Non-pigmented ciliary epithelial cell (primary cell): ENCODE measurements around a stretch of chr10.

GRCh38 chr10:75464630-75465593 lies 33.5 kb downstream of the LRMDA start:
- RRBS: no CpG with 5 or more reads among the region's 11 CpGs

- RRBS: no CpG with 5 or more reads among the region's 11 CpGs
Measured at GRCh38 chr10:75498093-75498653, 66.7 kb downstream of the LRMDA start.

DNA sequence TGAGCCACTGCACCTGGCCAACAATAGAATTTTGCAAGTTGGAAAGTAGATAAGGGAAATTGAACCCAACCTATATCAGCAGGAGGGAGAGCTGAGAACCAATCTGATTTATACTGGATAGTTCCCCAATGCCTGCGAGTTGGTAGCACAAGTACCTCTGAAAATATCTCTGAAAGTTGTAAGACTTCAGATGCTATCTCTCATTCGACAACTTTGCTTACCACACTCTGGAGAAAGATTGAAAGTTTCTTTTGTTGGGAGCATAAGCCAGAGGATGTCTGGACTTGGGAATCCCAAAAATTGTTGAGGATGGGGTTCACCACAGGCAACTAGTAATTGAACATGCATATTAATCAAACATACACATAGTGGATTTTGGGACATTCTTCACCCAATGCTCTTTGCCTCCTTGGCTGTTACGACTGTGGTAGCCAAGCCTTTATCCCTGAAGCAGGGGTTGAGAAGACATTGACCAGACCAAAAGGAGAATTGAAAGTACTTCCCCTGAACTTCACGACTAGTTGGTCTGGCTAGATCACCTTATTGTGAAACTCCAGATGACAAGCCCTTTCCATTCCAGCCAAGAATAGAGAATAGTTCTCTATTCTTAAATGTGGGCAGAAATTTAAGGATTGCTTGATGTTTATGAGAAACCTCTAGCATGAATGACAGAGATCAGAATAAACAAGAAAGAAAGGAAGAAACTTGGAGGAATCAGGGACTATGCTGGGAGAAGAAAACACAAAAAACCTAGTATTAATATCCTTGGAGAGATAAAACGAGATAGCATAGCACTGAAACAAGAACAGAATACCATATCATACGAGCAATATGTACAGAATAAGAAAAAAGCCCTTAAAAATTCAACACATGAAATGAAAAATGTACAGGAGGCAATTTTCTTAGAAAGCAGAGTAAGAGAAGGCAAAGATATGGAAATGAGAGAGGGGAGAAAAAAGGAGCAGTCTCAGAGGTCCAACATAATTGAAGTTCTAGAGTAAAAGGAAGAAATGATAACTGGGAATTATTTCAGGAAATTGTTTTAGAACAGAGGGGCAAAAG lies 97.0 kb downstream of the LRMDA start:
- RRBS: no CpG with 5 or more reads among the region's 6 CpGs

- RRBS: no CpG with 5 or more reads among the region's 12 CpGs
Measured at GRCh38 chr10:75576852-75578056, 145.8 kb downstream of the LRMDA start.

DNA sequence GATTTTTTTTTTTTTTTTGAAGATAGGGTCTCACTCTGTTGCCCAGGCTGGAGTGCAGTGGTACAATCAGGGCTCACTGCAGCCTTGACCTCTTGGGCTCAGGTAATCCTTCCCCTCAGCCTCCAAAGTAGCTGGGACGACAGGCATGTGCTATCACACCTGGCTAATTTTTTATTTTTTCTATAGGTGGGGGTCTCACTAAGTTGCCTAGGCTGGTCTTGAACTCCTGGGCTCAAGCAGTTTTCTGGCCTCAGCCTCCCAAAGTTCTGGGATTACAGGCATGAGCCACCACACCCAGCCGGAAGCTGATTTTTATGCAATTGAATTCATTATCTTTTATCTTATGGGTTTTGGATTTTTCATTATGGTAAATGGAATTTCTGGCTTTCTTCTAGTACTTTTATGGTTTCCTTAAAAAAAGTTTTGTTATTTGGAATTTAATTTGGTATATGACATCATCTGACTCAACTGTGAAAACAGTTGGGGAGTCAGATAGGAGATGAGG lies 158.6 kb downstream of the LRMDA start:
- RRBS: no CpG with 5 or more reads among the region's 2 CpGs

DNA sequence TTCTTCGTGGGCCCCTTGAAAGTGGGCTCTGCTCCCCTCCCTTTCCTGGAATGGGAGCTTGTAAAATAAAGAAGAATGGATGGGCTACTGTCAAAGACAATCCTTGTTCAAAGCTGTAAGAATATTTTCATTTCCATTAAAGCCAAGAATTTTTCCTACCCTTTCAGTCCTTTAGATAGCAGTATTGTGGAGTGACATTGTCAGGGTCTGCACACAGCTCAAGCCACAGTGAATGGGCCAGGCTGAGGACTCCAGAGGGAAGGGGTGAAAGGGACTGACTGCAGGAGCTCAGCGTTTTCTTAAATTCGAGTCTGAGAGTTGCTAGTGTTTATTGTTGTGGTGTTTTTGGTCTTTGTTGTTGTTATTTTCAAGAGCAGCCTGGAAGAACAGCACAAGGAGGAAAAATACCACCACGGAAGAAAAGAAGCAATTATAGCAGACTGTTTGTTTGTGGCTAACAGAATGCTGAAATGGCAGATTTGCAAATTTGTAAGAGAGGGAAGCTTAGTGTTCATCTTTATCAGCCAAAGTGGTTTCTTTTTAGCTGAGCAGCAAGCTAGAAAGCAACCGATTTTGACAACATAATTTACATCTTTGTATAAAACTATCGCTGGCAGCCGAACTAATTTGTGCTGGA lies 192.0 kb downstream of the LRMDA start:
- RRBS: no CpG with 5 or more reads among the region's 7 CpGs

GRCh38 chr10:75654571-75654983 lies 223.2 kb downstream of the LRMDA start:
- RRBS: no CpG with 5 or more reads among the region's 2 CpGs

- RRBS: no CpG with 5 or more reads among the region's 4 CpGs
Measured at GRCh38 chr10:76116744-76117270, 685.4 kb downstream of the LRMDA start.

- RRBS: no CpG with 5 or more reads among the region's 24 CpGs
Measured at GRCh38 chr10:76150133-76151245, 719.1 kb downstream of the LRMDA start.

DNA sequence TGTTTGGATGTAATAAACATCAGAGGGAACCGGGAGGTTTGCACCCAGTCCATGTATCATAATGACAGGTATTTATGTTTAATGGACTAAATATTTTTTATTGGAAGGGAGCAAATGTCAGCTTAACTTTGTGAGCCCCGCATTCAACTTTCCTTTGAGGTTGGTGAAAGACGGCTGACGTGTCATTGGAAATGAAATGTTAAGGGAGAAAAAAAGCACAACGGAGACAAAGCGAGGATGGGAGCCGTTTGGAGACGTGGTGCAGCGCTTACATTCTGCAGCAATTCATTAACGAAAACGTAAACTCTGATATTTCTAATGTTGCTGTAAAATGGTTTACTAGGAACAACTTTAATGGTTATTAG lies 1092.7 kb downstream of the LRMDA start:
- RRBS: no CpG with 5 or more reads among the region's 11 CpGs

DNA sequence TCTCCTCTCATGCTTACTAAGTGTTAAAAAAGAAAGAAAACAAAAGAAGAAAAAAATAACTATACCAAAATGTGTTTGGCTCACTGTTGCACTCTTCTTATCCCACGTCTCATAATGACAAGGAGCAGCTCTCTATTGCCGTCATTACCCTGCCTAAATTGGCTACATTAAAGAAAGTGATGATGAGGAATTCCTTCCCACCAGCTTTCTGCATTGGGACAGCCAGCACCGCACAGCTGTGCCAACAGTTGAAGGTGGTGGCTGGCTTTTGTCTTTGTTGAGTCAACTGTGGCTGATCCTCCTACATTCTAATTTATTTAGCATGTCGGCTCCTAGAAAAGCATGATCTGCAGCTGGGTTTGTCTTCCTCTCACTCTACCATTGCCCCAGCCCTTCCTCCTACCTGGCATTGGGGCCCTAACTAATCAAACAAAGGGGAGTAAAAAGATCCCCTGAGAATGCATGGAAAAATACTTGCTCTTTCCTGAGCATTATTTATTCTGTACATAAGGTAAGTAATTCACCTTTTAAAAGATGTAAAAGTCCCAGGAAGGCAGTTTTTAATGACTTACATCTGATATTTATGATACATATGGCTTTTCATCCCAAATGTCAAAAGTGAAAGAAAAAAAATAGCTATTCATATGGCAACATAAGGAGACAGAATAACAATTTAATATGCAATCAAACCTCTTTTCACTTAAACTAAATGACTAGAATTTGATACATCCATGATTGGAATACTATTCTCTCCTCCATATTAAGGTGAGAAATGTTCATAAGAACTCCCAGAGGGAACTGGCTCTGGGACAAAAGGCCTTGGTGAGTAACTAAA lies 751.6 kb downstream of the KCNMA1 start:
- RRBS: no CpG with 5 or more reads among the region's 4 CpGs

GRCh38 chr10:76936855-76937325 lies 700.7 kb downstream of the KCNMA1 start:
- RRBS: no CpG with 5 or more reads among the region's 3 CpGs

DNA sequence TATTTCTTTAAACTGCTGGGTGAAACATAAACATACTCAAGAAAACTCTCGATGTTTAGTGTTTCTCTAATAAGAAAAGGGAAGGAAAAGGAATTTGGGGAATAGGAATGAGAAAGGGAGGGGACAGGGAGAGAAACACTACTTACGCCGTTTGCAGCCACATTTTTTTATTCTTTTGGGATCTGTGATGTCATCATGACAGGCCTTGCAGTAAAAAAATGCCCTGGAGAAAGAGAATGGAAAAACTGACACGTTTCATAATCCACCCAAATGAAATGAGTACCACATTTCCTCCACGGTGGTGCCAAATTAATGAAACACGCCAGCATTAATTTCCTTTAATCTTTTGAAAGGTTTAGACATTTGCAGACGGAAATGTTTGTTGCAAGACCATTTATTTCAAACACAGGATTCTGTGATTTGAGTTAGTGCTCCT lies 625.8 kb downstream of the KCNMA1 start:
- RRBS: no CpG with 5 or more reads among the region's 7 CpGs

- RRBS: no CpG with 5 or more reads among the region's 3 CpGs
Measured at GRCh38 chr10:77037432-77037698, 600.2 kb downstream of the KCNMA1 start.

GRCh38 chr10:77072983-77073480 lies 564.6 kb downstream of the KCNMA1 start:
- RRBS: no CpG with 5 or more reads among the region's 10 CpGs

DNA sequence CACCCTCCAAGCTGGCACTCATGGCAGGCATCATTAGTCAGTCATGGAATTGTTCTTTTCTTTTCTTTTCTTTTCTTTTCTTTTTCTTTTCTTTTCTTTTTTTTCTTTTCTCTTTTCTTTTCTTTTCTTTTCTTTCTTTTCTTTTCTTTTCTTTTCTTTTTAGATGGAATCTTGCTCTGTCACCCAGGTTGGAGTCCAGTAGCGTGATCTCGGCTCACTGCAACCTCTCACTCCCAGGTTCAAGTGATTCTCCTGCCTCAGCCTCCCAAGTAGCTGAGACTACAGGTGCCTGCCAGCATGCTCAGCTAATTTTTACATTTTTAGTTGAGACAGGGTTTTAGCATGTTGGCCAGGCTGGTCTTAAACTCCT lies 250.1 kb downstream of the KCNMA1 start:
- RRBS: no CpG with 5 or more reads among the region's 2 CpGs

DNA sequence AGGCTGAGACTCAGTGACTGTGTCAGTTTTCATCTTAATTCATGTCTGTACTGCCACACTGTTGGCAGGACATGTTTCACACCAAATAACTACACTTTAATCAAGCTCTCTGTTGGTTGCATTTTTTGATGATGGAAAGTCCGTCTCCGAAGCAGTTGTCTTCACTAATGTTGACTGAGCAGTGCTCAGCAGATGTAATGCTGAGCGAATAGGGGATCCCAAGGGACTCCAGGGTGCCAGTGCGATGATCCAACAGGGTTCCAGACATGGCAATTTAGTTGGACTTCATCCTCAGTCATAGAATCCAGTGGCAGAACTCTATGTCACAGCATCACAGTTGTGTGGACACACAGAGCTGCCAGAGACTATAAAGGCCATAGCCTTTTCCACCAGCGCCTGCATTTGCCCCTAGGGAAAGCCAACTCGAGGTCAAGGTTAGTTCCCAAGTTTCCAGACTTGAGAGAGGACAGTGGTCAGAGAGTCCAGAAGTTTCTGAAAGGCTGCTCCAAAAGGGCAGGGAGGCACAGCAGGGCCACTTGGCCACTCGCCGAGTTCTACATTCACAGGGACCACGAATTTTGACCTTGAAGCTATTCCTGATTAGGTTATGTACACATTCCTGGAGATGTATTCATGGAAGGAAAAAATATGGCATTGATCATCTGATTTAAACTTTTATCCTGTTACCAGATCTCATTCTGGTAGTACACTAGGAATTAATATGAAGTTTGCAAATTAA lies 170.2 kb downstream of the KCNMA1 start:
- RRBS: no CpG with 5 or more reads among the region's 9 CpGs

- RRBS: no CpG with 5 or more reads among the region's 4 CpGs
Measured at GRCh38 chr10:77478059-77478624, 159.5 kb downstream of the KCNMA1 start.

DNA sequence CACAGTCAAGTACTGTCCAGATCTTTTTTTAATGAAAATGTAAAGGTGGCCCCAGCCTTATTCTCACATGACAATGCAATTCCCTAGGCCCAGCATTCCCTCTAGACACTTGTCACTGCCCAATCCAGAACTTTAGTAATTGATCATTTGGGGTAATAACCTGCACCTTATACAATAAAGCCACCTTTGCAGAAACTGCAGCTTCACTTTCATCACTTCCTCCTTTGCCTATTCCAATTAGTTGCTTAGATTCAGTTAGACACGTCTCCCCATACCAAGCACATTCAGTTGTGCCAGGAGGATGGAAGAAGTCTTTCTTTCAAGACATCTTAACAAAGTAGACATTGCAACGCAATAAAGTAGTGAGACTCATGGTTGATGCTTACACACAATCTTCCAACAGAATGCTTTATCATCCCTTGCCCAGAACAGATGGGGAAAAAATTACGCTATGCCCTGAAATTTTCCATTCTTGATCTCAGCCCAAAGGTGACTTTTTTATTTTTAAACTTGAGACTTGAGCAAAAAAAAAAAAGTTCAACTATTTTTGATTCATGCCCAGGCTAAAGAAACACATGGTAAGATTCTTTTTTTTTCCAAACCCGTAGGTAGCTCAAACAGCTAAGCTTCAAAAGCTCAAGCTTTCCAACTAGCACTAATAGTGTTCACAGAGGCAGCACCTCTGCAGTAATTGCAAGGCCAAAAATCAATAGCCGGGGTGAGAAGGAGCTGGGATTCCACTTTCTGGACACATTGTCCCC lies 74.9 kb downstream of the KCNMA1 start:
- RRBS: no CpG with 5 or more reads among the region's 5 CpGs

DNA sequence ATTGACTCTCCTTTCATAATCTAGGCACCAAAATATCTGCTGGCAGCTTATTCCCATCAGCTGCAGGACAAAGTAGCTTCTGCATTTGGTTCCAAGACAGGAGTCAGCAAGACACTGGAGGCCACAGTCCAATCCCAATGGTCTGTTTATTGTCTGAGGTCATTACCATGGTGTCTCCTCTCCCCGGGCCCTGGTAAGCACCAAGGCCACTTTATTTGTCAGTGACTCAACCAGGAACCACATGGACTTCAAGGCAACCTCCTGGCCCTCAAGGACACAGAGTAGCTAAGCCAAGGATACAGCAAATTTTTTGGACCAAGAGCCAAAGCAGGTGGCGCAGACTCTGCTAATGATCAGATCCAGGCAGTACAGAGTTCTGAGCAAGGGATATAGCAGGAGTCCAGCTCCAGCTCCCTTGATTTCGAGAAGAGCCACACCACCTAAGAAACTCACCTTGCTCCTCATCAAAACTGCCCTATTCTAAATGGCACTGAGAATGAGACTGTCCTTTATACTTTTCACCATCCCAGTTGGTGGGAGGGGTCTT lies 36.0 kb downstream of the KCNMA1 start:
- RRBS: no CpG with 5 or more reads among the region's 3 CpGs